ENCODE results near the genes PCED1A and ITPA.

GRCh38 chr20:1390952-1391557, 1.8 kb downstream of the FKBP1A start:
- PRO-cap, 2 experiments: no peak in any of the 2 experiments

DNA sequence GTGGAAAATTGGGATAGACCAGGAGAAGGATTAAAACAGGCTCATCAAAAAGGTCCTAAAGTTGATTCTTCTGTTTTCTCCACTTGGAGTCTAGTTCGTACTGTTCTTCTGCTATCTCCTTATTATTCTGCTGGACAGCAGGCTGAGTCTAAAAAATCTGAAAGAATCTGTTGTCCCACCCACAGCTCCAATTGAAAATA, 4.7 kb upstream of the FKBP1A start:
- PRO-cap, 2 experiments: no peak in any of the 2 experiments

DNA sequence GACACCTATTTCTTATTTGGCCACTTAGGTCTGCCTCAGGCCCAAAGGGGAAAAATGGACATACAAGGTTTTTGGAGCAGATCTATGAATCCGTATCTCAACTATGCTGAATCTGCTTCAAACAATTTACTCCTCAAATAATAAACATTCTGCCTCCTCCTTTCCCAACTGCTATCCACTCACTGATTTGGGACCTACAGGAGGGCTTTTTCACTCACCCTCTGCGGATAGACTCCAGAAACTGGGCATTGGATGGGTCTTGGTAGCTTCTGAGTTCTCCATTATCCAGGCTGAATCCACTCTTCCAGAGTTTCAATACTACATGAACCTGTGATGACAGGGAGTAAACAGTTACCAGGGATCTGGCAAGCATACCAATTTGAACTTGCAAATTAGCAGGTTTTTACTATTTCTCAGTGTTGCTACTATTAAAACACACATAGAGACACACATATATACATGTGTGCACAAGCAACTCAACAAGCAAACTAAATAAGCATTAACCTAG, 13.8 kb downstream of the NSFL1C start:
- PRO-cap, 2 experiments: no peak in any of the 2 experiments

DNA sequence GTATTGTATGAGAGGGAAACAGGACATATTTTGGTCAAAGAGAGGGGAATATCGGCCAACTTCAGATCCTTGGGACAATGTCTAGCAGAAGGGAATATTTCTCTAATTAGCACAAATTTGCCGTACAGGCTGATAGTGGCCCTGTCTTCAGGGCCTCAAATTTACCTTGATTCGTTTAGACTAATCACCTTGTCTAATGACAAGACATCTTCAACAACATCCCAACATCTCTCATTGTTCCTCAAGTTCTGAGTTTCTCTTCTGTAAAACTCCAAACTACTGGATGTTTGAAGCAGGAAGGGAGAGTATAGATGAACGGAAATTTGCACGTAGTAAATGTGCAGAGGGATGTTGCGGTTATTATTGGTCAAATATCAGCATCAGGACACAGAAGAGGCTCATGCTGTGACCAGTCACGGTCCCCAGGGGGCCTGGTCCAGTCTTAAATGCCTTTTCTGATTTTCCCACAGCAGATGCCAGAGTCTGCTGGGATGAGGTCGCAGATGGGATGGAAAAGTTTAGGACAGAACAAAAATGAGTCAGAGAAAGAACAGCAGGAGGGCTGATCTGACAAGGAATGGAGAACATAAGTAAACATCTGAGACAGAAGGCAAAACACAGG, 11.6 kb upstream of the SIRPG start:
- PRO-cap, 2 experiments: no peak in any of the 2 experiments

DNA sequence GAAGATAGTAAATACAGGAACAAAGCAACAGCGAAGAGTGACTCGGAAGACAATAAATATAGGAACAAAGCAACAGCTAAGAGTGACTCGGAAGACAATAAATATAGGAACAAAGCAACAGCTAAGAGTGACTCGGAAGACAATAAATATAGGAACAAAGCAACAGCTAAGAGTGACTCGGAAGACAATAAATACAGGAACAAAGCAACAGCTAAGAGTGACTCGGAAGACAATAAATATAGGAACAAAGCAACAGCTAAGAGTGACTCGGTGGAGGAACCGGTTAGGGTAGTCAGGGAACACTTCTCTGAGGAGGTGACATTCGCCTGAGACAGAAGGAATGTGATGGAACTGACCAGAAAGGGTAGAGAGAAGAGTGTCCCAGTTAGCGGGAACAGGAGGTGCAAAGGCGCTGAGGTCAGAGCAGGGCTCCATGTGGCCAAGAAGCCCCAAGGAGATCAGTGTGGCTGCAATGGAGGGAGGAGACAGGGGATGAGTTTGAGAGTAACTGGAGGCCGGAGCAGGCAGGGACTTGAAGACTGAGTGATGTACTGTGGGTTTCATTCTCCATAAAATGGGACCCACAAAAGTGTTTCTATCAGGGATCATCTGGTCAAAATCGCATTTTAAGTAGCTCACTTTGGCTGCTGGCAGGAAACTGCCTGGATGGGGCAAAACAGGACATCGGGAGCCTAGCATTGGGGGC, 55.2 kb upstream of the SIRPA start:
- PRO-cap, 2 experiments: peak in 1 of 2 experiments; most common plus-strand start position 265 of the sequence (in 1)

DNA sequence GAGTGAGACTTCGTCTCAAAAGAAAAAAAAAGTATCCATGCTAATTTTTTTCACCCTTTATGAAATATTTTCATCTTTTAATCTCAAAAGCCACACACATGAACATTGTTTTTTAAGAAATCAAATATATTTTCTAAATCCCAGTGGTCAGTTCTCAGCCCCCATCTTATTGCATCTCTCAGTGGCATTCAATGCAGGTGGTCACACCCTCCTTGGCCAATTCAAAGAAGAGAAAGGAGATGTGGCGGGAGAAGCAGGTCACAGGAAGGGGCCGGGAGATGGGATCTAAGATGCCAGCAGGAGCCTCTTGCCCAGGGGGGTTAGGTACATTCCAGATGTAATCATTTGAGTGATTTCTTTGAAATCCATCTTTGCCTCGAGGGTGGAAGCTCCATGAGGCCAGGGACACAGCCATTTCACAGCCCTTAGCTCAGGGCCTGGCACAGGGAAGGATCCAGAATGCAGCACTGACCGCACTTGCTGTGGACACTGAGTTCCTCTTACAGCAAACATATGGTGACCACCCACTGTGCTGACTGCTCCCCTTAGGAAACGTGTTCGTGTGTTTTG, 14.6 kb downstream of the SIRPA start:
- PRO-cap, 2 experiments: no peak in any of the 2 experiments

GRCh38 chr20:2103558-2103808, 1.9 kb downstream of the STK35 start:
- PRO-cap, 2 experiments: no peak in any of the 2 experiments

DNA sequence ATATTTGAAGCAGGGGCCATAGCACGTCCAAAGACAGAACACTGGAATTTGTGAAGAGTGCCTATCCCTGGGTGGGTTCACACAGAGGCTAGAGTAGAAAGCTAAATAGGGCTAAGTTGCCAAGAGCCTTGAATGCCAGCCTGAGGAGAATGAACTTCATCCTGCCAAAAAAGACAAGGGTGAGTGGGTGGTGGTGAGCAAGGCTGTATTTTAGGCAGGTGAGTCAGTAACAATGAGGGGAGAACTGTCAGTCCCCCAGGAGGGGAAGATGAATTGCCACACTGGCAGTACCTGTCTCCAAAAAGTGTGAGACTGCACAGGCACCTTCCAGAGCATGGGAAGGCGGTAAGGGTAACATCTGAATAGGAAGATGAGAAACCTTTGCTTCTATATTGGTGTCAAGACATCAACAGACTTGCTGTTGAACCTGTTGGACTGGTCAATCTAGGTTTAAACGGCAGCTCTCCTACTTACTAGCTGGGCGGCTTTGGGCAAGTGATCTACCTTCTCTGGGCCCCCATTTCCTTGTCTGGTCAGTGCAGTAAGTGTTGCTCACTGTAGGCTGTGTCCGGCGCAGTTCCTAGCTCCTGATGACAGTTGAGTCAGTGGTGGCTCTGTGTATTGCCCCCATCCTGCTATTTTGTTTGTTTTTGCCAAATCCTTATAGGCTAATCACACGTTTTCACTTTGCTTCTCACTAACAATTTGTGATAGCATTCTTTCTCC, 30.9 kb downstream of the STK35 start:
- PRO-cap, 2 experiments: no peak in any of the 2 experiments

- PRO-cap, 2 experiments: no peak in any of the 2 experiments
Observed at GRCh38 chr20:2218075-2218657, 77.6 kb upstream of the TGM3 start.

GRCh38 chr20:2236922-2237420, 58.8 kb upstream of the TGM3 start:
- PRO-cap, 2 experiments: no peak in any of the 2 experiments

GRCh38 chr20:2299237-2299687, 3.5 kb downstream of the TGM3 start:
- PRO-cap, 2 experiments: no peak in any of the 2 experiments

DNA sequence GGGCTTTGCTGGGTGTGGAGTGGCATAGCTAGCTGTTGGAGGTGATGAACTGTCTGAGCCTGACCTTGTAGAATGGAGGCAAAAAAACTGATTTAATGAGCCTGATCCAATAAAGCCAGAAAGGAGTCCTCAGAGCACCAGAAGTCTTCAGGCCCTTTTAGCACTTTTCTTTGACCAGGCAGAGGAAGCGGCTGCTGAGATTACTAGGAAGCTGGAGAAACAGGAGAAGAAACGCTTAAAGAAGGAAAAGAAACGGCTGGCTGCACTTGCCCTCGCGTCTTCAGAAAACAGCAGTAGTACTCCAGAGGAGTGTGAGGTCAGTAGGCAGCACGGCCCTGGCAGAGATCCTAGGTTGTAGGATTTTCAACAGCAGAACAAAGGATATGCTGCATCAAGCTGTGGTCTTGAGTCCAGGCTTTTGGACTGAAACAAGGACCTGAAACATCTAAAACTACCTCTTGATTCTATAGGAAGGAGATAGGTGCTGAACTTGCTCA, 4.5 kb downstream of the NOP56 start:
- PRO-cap, 2 experiments: no peak in any of the 2 experiments

DNA sequence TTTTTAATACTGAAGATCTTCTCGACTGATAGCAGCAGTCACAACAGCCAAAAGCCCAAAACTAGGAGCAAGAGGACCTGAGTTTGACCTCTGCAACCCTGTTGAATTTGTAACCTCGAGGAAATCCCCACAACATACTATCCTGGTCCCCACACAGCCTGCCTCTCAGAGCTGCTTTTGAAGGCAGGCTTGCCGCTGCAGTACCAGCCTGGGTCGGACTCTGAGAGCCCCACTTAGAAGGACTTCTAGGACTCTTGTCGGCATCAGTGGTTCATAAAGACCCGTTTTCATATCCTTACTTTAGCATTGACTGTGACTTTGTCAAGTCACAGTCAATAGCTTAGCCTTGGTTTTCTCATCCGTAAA, 49.3 kb downstream of the EBF4 start:
- PRO-cap, 2 experiments: no peak in any of the 2 experiments

GRCh38 chr20:2804888-2805266, 4.5 kb upstream of the CPXM1 start:
- PRO-cap, 2 experiments: no peak in any of the 2 experiments

- PRO-cap, 2 experiments: peak in 2 of 2 experiments; most common plus-strand start chr20:2840184 (in 2); most common minus-strand start chr20:2840123 (in 1)
Observed at GRCh38 chr20:2840049-2840904, at the start of gene PCED1A. Gene PCED1A (minus strand): TSS chr20:2840655.

- PRO-cap, 2 experiments: no peak in any of the 2 experiments
Observed at GRCh38 chr20:2872145-2873233, 792 bp upstream of the PTPRA start.

- PRO-cap, 2 experiments: no peak in any of the 2 experiments
Observed at GRCh38 chr20:3026826-3027214, 16.6 kb upstream of the GNRH2 start.

GRCh38 chr20:3047407-3048270, 1.8 kb downstream of the MRPS26 start:
- PRO-cap, 2 experiments: no peak in any of the 2 experiments

DNA sequence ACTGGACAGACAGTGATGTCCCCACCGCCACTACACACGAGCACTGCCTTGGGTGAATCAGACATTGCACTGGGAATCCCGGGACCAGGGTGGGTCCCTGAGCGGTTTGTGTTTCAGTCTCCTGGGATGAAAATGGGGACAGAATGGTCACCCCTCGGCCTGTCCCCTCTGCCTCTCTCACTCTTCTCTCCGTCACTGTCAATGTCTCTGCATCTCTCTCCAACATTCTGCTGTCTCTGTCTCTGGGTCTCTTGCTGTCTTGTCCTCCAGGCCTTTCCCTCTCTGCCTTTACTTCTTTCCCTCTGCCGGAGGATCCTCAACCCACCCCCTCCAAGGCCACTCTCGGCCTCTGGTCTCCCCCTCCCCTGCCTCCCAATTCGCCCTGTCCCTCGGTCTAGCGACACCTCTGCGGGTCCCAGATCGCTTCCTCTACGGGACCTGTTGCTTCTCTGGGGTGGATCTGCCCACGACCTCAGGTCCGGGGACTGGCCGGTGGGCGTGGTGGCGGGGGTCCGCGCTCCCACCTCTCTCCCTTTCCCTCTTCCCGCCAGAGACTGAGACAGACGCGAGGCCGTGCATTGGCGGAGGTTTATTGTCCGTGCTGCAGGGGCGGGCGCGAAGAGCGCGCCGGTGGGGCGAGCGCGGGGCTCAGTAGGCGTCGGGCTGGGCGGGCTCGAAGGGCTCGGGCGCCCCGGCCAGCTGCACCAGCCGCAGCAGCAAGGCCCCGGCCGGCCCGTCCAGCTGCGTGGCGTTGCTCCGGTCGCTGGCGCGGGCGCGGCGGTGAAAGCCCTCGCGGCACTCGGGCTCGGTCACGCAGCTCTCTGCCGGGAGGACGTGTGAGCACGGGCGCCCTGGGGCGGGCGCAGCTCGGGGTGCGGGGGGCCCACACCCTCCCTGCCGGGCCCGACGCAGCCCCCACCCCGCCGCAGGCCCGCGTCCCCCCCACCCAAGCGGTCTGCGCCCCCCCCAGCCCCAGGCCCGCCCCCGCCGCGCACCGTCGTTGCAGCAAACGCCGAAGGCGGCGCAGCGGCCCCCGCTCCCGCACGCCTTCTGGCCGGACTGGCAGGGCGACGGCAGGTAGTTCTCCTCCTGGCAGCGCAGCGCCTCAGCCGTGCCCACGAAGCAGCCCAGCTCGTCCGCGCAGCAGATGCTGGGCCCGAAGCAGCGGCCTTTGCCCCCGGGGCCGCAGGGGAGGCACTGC, 2.1 kb downstream of the AVP start:
- PRO-cap, 2 experiments: no peak in any of the 2 experiments

GRCh38 chr20:3208768-3209878, at the start of gene ITPA:
Gene ITPA (plus strand): TSS chr20:3209498.
- PRO-cap, 2 experiments: peak in 2 of 2 experiments; most common plus-strand start chr20:3209501 (in 2); most common minus-strand start chr20:3209461 (in 2)

Data from psoas muscle (tissue), 2 donors.